NB4 (cell line): ENCODE results near the genes IDNK, GOLM1, TUT7 and SPIN1.

DNA sequence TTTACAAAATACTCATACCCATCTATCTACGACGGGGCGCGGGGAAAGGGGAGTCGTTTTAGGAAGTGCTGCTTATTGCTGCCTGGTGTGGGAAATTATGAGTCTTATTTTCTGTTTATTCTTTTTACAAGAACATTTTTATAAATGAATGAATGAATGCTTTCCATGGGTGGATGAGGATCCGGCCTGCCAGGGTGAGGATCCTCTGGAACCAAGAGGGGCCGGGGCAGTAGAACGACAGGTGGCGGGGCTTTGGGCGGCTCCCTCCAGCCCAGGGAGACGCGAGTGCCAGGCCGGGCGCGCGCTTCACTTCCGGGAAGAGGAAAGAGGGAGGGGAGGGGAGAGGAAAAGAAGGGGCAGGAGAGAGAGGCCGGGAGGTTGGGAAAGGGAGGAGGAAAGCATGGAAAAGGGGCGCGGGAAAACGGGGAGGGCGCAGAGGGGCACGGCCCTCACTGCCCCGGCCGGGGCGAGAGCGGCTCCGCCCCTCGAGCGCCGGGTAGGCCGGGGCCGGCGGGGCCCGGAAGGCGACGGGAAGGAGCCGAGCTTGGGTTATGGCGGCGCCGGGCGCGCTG lies at the start of gene IDNK:
TSS of gene IDNK (plus strand) at position 523 of the 572 bp plus-strand sequence.
- RRBS: 4% methylated on average over 20 of the region's 43 CpGs

DNA sequence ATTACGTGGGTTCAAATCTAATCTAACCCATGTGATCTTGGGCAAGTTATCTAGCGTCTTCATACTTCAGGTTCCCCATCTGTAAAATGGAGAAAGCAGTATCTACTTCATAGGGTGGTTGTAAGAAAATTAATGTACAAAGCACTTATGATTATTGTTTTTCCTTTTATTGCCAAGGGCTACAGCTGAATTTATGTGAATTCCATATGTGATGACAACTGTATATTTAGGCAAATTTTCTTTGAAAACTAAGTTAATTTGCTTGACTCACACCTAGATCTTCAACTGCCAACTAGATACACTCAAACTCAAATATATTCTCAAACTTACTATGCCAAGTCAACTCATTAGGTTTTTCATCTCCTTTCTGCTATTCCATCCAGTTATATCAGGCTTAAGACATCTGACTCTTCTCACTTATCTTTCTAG lies 37.9 kb downstream of the UBQLN1 start:
- RRBS: no CpG with 5 or more reads among the region's 2 CpGs

DNA sequence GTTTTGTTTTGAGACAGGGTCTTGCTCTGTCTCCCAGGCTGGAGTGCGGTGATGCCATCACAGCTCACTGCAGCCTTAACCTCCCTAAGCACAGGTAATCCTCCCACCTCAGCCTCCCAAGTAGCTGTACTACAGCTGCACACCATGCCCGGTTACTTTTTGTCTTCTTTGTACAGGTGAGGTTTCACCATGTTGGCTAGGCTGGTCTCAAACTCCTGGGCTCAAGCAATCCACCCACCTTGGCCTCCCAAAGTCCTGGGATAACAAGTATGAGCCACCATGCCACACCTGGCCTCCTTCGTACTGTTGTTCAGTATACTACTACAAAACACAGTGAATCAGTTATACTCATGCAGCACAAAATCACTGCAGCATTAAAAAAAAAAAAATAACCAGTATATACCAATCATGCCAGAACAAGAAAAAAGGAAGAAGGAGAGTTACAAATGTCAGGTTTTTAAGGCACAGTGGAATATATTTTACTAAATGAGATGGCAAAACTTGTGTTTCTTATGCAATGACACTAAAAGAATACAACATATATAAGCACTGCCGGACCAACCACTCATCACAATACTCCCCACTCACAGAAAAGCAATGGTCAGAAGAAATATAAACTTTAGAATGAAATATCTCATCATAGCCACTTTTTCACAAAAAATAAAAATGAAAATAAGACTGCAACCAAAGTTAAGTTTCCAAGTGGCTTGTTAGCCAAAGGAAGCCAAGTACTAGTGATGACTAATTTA lies 33.8 kb downstream of the UBQLN1 start:
- RRBS: no CpG with 5 or more reads among the region's 4 CpGs

DNA sequence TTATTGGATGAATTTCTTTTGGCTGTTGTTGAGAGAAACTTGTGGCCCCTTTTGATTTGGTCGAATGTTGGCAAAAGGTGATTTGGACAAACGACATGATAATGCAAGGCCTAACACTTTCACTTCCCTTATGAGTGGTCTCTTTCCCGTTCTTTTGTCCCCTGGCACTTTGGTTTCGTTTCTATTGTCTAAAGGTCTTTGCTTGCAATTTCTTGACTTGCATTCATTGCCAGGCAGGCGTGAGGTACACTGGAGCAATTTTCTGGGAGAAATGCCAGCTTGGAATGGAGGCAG lies 158.6 kb downstream of the RMI1 start:
- RRBS: no CpG with 5 or more reads among the region's 5 CpGs

GRCh38 chr9:86021979-86022501 lies 77.3 kb downstream of the GOLM1 start:
- RRBS: no CpG with 5 or more reads among the region's 3 CpGs

DNA sequence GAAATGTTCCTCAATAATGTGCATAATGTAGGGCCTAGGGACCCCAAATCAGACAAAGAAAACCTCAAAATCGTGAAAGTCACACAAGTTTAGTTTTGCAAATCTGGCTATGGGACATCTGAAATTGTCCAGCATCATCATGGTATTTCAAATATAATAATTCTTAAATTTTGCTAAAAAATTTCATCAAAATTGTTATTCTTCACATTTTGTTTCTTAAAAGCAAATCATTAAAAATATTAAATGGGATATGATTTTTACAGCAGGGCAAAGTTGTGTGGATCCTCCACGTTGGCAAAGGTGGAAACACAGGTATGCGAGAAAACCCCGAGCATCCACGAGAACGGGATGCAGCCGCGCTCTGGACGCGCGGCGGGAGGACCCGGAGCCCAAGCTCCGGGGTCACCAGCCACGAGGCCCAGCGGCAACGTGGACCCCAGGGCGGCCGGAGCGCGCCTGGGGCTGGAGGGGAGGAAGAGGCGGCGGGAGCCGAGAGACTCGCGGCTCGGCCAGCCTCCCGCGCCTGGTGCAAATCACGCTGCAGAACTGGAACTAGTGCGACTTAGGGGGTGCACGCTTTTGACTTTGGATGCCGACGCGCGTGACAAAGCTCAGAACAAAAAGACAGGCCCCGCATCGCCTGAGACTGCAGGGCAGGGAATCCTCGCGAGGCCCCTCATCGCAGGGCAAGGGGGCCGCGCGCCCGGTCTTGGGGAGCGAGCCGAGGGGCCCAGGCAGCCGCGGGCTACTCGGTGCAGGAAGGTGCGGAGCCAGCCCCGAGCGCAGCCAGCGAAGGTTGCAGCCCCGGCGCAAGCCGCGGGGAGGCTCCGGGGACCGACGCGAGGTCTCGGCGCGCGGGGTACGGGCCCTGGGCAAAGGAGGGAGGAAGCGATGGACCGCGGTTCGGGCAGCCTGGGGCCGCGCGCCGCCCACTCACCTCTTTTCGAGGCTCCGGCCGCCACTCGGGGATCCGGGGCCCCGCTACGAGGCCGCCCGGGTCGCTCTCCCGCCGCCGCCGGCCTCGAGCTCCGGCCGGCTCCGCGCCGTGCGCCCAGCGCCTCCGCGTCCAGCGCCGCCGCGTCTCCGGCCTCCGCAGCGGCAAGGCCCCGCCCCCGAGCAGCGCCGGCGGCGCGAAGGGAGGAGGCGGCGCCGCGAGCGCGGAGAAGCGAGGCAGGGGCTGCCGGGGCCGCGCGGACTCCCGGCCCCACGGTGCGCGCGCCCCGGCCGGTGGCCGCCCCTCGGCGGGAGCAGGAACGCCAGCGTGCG lies at the start of gene GOLM1:
TSS of gene GOLM1 (minus strand) at position 1,085 of the 1,266 bp plus-strand sequence.
- RRBS: 1% methylated on average over 48 of the region's 137 CpGs

DNA sequence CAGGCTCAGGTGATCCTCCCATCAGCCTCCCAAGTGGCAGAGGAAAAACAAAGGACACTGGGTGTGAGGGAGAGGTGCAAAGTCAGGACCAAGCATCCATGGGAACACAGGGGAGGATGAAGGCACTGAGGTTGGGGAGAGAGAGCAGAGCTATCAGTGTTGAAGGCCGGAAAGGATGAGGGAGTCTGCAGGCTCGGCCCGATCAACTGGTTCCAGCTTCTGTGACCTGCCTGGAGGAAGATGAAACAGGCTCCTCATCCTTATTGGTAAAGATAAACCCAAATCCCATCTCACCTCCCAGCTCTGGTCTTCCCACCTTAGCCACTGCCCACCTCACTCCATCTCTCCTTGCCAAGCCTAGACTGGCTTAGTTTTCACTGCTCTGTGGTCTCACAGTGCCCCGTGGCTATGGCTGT lies 327 bp downstream of the C9orf153 start:
- RRBS: no CpG with 5 or more reads among the region's 4 CpGs

DNA sequence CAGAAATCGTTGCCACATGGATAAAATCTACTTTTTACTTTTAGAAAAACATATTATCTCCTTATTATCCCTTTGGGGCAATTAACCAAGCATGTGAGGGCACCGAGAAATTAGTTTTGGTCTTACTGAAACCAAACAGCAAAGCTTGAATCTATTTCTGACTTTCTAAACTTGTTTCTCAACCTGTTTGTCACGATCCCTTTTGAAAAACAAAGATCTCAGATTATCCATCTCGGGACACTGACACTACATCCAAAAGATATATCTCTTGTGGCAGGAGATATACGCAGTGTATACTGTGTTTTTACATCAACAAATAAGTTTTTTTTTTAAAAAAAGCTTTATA lies 2.3 kb downstream of the TUT7 start:
- RRBS: no CpG with 5 or more reads among the region's 5 CpGs

- RRBS: under 1% methylated on average over 48 of the region's 89 CpGs
These were observed at the start of gene TUT7 for GRCh38 chr9:86353515-86354733. Gene TUT7 (minus strand): TSS chr9:86354410.

- RRBS: no CpG with 5 or more reads among the region's 5 CpGs
These were observed 51.6 kb upstream of the TUT7 start for GRCh38 chr9:86405804-86406235.

GRCh38 chr9:86707959-86708563 lies 239.2 kb downstream of the GAS1 start:
- RRBS: no CpG with 5 or more reads among the region's 4 CpGs

GRCh38 chr9:87223402-87224085 lies 274.1 kb upstream of the DAPK1 start:
- RRBS: no CpG with 5 or more reads among the region's 7 CpGs

- RRBS: no CpG with 5 or more reads among the region's 13 CpGs
These were observed 110.2 kb upstream of the CTSL start for GRCh38 chr9:87615351-87616490.

DNA sequence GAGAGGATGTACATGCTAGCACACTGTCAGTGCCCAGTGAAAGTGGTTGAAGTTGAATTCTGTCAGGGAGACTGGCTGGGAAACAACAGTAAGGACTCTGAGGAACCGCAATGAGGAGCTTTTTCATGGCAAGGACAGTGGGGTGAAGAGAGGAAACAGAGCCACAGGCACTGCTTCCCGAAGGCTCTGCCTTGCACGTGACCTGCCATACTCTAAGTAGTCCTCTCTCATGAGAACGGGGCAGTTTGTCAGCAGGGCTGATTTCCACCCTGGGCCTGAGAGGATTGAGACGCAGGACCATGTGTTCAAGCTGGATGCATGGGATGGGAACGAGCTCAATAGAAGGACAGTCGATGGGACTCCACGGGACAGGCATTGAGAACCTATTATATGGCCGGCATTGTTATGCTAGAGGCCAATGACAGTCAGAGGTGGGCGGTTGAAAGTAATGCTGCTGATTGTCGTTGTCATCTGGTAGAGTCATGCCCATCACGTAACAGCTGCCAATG lies 106.5 kb upstream of the CTSL start:
- RRBS: no CpG with 5 or more reads among the region's 12 CpGs

- RRBS: no CpG with 5 or more reads among the region's 12 CpGs
These were observed 45.3 kb downstream of the SPATA31C2 start for GRCh38 chr9:88092792-88093530.

DNA sequence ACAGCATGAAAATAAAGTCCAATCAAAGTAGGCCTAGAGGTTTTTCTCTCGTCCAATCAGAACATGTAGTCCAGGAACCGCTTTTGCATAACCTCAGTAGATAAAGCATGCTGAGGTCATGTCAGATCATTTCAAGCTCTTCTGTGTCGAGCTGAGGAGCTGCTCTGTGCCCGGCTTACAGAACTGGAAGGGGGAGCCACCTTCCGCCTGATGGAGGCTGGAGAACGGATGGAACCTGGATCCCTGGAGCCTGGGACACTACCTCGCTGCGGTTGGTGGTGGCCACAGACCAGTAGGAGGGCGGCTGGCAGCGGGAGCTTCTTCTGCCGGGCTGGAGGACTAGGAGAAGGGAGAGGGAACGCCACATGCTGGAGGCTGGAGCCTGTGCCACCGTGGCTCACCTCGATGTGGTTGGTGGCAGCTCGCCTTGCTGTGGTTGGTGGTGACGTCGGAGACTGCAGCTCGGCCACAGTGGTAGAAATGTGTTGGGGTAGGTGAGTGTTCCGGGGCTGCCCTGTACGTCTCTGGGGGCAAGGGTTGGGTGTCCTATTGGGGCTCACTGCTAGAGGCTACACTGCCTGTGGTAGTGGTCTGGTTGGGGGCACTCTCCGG lies 24.6 kb downstream of the SPATA31C2 start:
- RRBS: no CpG with 5 or more reads among the region's 21 CpGs

GRCh38 chr9:88388157-88388527 lies at the start of gene SPIN1:
Gene SPIN1 (plus strand): TSS chr9:88388444.
- RRBS: under 1% methylated on average over 17 of the region's 57 CpGs

GRCh38 chr9:88605383-88606000 lies 70.5 kb downstream of the NXNL2 start:
- RRBS: no CpG with 5 or more reads among the region's 6 CpGs

- RRBS: no CpG with 5 or more reads among the region's 16 CpGs
These were observed 171.0 kb downstream of the NXNL2 start for GRCh38 chr9:88705975-88706463.

GRCh38 chr9:88994302-88994925 lies 3.1 kb downstream of the S1PR3 start:
- RRBS: no CpG with 5 or more reads among the region's 11 CpGs